Neural progenitor cell (in vitro differentiated cells): ENCODE data around the genes NR2C2 and CAPN7.

DNA sequence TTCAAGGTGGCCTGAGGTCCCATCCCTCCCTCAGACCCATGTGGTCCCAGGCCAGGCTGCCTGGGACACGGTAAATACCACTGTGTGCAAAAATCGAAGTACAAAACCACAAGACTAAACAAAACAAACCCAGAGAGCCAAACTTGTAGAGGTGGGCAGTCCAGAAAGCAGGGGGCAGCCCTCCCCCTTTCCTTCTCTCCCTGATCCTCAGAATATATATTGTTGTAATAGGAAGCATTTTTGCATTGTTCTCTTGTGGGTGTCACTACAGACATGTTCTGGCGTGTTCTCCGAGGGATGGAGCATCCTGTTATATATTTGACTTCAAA is 51.6 kb downstream of the GRIP2 start:
- RAMPAGE, long total RNA: no peak

GRCh38 chr3:14947035-14947775 is at the start of gene NR2C2:
TSS of gene NR2C2 (plus strand) at chr3:14947583.
- RAMPAGE, long total RNA: no peak

- RAMPAGE, long total RNA: no peak
Observed at GRCh38 chr3:15045501-15046149, 19.5 kb downstream of the MRPS25 start.

DNA sequence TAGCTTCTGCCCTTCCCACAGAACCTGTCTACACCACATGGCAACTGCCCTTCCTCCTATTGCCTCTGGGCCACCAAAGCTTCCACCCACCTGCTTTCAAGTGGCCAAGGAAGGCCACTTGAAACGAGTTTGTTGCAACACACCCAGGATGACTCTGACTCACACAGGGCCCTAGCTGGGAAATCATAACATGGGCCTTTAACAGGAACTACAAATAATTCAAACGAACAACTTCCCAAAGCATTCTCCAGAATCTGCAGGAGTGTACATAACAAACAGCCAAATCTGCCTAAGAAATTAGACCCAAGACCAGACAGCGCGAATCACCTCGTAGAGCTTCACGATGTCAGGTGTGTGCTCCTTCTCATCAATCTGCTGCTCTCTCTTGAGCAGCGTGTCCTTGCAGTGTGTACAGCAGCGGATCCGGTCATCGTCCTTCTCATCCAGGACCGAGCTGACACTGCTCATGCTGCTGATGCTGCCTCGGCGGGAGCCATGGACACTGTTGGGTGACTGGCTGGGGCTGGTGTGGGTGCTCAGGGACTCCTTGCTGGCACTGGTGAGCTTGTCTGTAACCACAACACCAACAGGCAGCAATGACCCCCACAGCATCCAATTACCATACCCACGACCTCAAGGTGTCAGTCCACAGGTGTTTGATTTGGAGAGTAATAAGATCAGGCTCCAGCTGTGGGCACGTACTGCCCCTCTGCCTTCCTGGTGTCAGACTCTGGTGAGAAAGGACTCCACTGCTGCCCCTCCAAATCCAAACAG is 16.7 kb downstream of the RBSN start:
- RAMPAGE, long total RNA: no peak

DNA sequence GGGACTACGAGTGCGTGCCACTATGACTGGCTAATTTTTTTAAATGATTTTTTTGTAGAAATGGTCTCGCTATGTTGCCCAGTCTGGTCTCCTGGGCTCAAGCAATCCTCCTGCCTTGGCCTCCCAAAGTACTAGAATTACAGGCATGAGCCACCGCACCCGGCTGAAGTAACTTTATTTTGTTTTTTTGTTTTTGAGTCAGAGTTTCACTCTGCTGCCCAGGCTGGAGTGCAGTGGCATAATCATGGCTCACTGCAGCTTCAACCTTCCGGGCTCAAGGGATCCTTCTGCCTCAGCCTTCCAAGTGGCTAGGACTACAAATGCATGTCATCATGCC is 5.5 kb downstream of the RBSN start:
- RAMPAGE, long total RNA: no peak

DNA sequence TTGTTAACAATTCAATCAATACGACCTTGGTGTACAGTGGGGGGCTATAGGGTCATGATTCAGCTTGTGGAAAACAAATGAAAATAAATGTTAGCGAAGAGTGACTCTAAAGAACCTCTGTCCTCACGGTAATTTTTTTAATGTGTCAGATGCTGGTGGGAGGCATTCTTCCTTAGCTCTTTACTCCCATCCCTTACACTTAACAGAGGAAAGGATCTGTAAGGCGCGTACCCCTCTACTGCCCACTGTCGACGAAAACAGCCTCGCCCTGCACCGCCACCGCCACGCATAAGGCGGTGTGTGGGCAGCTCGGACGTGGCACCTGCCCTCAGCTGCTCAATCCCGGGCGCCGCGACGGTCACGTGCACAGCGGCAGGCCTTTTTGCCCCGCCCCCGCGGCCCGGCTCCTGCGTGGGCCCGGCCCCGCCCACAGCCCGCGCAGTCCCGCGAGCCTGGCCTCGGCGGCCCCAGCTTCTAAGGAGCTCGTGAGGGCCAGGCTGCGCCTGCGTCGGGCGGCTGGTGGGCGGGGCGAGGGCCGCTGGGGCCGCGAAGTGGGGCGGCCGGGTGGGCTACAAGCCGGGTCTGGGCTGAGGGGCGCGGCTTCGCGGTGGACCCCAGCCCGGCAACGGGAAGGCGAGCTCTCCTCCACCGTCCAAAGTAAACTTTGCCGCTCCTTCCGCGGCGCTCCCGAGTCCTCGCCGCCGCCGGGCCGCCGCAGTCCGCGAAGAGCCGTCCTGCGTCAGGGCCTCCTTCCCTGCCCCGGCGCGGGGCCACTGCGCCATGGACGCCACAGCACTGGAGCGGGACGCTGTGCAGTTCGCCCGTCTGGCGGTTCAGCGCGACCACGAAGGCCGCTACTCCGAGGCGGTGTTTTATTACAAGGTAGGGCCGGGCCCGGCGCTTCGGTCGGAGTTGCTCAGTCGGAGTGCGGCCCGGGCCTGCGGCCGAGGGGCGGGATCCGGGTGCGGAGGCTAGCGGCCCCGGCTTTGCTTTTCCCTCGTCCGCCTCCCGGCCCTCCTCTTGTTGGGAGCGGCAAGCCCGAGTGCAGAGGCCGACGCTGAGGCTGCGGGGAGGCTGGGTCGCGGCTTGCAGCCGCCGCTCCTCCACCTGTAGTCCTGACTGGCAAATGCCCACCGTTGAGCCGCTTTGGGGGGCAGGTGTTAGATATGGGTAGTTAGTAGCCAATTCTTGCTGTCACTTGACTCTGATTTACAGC is at the start of gene CAPN7:
Gene CAPN7, plus strand, starts transcription at position 531 of the 1,216 bp plus-strand sequence.
- RAMPAGE, long total RNA: no peak

DNA sequence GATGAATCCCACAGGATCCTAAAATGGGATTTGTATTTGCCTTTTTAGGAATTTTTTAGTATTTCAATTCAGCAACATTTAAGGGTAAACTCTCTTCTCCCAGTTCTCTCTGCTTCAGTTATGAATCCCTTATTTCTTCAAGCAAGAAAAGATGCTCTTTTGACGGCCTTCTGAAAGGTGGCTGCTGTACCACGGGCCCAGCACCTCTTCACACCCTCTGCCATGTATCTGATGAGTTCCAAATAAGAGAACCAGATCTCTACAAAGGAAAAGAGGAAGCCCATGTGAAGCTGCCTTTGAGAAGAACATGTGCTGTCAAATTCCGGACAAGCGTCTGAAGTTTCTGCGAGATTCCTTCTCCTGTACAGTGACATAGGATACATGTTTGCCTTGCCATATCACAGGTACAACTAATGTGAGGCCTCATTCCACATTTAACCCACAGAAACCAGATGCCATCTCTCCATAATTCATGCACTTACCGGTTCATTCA is 59.2 kb downstream of the SH3BP5 start:
- RAMPAGE, long total RNA: no peak

DNA sequence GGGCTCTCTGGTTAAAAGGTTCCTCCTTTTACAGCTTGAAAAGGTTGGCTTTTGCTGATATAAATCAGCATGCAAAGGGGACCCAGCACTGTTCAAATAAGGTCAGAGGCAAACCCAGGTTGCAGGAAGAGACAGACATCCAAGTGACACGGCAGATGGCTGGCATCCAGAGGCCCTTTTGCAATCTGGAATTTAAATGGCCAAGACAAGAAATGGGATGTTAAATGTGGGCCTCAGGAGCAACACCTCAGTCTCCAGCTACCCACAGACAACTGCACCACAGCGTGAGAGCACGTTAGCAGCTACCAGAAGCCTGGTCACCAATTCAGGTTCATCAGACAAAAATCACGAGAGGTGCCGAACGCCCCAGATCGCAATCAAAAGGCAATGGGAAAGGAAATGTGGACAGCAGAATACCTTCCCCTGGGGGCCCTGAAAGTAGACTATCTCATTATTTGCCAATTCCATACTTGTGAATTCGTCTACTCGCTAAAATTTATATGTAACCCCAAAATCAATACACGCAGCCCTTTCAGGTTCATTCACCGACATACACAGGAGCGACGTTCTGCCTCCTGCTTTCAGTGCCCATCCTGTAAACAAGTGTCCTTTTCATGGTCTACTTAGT is 6.2 kb downstream of the SH3BP5 start:
- RAMPAGE, long total RNA: no peak

DNA sequence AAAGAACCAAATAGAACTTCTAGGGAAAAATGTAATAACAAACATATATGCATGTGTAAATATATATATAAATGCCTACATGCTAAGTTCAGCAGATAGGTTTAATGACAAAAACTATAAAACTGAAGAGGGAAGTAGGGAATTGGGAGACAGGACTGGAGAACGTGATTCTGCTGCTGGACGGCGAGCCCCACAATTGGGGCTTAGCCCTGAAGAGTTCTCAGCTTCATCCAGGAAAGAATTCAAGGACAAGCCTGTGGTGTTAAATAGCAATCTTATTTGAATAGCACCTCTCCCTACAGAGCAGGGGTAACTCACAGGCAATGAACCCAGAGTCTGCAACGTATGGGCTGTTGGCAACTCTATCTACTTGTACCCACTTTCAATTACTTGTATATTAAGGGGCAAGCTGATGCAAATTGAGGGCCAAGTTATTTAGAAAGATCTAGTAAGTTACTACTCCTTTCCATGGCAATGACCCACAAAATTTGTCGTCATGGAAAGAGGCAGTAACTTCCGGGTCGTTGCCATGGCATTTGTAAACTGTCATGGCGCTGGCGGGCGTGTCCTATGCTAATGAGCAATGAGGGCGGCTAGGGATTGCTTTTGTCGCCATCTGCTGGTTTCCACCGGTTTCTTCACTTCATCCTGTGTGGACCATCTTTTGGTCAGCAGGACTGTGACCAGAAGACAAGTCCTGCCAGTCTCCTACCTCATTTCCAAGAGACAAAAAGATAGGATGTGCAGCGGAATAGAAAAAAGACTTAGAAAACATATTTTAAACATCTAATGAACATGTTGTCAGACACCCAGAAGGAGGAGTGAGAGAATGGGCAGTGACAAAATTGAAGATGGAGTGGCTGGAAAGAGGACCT is 45.7 kb upstream of the SH3BP5 start:
- RAMPAGE, long total RNA: no peak

- RAMPAGE, long total RNA: no peak
Observed at GRCh38 chr3:15428392-15429223, 1.2 kb downstream of the EAF1 start.

- RAMPAGE, long total RNA: no peak
Observed at GRCh38 chr3:15467819-15468299, 40.5 kb downstream of the EAF1 start.

GRCh38 chr3:15521181-15521490 is 370 bp downstream of the COLQ start:
- RAMPAGE, long total RNA: no peak

DNA sequence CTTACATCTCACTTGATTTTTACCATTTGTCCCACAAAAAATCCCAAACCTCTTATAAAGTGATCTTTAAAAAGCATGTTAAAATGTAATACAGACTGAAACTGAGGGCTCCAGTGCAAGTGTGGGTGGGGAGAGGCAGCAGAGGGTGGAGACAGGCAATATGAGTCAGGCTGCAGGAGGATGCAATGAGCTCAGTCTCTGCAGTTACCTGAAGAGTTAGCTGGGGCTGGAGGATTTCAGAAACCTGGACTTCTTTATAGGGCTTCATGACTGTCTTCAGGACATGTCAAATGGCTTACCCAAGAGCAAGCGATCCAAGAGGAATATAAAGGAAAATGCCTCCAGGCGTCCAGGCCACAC is 14.3 kb upstream of the COLQ start:
- RAMPAGE, long total RNA: no peak

GRCh38 chr3:15635935-15636886 is 34.7 kb downstream of the BTD start:
- RAMPAGE, long total RNA: no peak

DNA sequence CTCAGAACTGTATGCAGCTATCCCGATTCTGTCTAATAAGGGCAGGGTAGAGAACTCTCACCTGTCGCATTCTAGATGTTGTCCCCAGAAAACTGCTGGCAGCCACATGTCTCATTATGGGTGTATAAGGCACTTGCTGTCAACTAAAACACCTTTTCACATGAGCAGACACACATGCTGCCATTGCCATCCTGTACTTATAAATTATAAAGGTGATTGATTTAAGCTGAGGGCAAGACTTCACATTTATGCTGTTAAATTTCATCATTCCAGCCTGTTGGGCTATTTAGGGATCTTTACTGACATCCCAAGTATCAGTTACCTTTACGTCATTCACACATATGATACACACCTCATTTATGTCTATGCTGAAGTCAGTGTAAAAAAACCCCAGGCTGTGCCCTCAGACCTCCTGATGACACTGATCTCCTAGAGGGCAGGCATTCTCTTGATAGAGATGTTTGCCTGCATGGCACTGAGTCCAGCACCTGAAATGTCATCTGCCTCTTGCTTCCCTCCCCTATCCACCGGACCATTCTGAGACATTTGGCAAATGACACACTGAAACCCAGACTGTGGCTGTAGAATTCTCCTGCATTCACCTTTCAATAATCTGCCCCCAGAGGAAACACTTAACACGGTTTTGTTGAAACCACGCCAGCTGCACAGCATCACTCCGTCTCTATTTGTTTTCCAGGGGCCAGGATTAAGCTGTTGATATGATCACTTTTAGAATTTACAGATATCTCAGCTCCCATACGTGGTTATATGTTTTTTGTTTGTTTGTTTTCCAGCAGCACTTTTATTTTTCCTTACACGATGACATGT is 35.9 kb downstream of the BTD start:
- RAMPAGE, long total RNA: no peak

DNA sequence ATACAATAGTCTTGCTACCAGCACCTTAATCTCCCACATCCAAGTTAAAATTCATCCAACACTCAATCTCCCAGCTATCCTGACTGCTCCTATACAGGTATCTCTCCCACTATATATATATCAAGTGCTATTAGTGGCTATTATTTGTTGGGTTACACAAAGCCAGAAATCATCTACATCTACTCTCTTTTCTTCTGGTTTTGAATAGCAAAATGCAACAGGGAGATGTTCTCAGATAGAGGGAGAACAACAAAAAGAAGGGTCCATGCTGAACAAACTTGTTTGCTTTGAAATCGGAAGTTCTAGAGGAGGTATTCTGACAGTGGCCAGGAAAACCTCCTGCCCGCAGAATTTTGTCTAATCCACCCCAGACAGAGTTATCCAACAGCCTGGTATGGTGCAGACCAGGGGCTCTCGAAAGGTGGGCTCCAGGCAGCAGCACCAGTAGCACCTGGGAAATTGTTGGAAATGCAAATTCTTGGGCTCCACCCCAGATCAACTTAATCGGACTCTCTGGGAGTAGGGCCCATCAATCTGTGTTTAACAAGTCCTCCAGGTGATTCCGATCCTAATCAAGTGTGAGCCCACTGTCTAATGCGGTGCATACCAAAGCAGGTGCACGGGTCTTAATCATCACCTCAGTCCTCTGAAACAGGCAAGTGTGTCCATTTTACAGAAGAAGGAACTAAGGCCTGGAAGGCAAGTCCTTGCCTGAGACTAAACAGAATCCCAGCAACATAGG is 51.3 kb downstream of the BTD start:
- RAMPAGE, long total RNA: no peak

DNA sequence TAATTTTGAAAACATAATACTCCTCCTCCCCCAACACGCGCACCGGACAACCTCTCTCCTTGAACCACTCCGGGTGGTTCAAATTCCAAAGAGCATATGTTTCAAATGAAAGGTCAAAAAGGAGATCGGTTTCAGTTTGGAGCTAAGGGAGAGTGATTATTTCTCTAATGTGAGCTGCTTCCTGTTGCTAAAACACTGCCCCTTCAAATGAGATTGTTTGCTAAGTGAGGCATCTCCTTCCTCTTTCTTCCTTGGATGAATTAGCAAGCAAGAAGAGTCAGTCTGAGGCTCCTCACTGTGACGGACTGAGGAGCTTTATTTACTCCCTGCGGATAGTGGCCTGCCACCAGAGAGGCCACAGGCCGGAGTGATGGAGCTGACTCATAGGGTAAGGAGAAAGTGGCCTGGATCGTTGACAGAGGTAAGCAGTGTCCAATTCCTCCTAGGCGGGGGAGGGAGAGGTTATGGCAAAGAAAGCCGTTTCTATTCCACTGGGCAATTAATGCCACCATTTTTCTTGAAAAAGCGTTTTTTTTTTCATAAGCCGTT is 166.9 kb upstream of the ANKRD28 start:
- RAMPAGE, long total RNA: no peak

DNA sequence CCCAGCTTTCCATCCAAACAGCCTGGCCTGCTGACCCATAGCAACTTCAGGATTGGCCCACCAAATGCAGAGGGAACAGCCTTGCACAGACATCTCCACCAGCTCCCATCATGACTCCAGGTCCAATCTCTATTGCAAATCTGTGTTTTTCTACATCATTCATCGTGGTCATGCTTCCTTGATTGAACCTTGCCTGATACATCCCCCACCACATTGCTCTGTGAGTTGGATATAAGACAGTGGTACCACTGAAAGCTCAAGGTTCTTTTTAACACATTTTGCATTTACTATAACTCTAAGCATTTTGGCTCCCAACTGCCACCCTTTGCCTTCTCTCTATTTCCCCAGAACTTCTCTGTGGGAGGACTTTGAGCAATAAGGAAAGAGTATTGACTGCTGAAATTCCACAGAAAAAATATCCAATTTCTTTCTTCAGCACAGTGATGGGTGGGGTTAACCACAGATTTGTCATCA is 114.7 kb upstream of the GALNT15 start:
- RAMPAGE, long total RNA: no peak

GRCh38 chr3:16101422-16101977 is 73.0 kb upstream of the GALNT15 start:
- RAMPAGE, long total RNA: no peak

DNA sequence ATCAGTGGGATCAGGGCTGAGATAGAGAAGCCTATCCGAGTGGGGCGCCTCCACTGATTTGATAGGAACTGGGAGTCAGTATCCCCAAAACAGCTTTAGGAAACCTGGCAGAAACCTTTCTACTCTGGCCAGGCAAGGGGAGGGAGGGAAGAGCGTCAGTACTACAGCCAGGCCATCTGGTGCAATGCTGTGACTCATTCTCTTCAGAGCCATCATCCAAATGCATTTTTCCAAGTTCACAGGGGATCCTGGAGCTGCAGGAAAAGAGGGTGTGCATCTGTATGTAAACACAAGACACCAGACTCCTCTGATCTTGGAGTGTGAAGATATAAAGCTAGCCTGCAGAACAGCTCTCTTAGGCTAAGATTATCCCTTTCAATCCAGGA is 9.2 kb downstream of the GALNT15 start:
- RAMPAGE, long total RNA: no peak